ENCODE data around the genes ABCD3 and SLC44A3.

DNA sequence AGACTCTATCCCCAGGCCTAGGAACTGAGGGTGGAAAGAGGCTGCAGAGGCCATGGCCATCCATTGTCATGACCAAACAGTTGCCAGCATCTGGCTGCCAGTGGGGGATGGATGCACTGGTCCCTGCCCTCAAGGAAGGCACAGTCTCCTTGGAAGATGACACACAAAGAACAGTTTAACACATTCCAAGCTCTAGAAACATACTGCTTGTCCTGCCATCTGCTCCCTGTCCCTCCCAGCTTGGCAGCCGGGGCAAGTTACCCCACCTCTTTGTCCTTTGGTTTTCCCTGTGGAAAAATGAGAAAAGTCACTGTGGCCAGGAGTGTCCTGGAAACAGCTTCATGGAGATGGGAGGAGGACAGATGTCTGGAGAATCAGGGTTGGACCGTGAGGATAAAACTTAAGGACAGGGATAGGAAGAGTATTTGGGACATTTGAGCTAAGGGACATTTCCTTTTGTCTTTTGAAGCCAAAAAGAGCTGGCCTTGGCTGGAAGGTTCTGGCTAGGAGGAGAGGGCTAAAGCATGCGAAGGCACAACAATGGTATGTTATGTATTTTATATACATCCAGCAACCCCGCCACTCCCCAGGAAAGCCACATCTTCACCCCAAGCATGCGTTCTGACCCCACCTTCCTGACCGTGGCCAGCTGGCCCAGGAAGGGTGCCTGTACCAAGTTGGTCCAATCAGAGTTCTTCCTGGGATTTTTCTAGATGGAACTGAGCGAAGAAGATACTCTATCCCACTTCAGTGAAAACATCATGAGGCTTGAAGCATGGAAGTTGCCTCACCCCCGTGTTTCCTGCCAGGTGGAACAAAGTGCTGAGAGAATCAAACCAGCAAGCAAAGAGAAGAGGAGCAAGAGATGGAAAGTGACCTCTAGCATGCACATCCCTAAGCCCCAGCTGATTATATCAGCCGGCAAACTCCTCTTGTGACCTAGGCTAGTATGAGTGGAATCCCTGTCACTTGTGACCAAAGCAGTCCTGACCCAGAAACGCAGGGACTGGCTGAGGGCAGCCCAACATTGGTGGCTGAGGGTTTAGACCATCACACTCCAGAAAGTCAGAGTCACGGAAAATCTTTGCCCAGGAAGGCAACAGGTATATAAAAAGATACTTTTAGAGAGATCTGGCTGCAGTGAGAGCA, 82.8 kb downstream of the BCAR3 start:
- PRO-cap: no peak

DNA sequence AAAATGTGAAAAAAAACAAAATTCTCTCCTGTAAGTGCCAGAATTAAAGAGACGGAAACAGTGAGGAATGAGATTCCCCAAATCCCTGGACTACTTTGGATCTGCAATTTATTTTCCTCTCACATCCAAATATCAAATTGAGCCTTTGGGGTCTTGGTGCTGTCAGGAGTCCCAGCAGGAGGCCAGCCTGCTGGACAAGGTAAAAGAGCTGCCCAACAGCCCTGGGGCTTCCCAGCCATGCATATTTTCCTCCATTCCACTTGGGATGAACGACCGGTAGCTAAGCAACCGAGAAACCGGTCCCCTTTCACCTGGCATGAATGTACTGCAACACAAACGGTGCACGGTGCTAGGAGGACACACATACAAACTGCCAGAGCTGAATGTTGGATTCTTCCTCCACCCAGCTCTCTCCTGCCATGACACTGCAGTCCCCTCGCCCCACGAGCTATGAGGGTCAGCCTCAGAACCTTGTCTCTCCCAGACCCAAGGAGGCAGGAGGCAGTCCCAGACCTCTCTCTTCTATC, 42.7 kb downstream of the BCAR3 start:
- PRO-cap: no peak

GRCh38 chr1:93654639-93655296, 26.9 kb downstream of the BCAR3 start:
- PRO-cap: no peak

DNA sequence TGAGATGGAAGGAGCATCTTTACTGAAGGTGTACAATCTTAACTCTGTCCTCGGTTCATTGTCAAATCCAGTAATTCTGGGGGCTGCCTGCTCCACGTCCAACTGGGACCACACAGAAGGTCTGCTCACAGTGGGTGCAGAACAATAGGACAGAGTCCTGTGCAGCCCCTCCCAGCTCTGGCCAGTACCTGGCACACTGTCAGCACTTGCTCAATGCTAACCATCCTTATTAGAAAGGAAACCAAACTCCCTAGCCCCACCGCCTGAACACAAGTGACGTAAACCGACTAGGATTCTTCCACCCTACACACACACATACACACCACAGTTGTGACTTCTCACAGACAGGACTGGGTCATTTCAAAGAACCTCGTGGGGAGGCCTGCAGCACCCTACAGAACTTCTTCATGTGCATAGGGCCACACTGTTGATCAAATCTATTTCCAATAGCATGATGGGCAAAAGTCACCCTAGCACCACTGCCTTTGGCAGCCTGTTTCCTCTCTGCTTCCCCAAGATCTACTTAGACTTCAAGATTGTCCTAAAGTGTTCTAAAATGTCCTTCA, 5.1 kb downstream of the BCAR3 start:
- PRO-cap: no peak

DNA sequence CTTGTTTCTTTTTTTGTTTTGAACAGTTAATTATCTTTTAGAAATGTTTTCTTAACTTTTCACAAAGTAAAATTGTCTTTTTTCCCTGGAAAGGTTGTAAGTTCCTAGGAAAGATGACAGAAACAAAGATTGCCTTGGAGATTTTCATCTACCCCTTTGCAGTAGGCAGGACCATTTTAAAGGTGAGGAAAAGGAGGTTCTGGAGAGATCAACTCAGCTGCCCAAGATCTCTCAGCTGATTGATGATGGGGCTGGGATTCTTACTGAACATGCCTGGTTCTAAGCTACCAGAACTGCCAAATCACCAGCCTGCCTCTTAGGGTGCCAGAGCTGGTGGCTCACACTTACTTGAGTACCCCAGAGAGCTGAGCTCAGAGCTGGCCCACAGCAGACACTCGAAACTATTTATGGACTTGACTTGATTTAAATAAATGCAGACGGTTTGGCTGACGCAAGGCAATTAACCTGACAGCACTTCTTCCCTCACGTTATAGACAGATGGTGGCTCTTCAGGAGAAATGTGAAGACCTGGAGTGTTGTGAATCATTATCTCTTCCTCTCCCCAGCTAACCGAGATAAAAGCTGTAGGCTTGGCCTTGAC, 33.7 kb upstream of the BCAR3 start:
- PRO-cap: no peak

DNA sequence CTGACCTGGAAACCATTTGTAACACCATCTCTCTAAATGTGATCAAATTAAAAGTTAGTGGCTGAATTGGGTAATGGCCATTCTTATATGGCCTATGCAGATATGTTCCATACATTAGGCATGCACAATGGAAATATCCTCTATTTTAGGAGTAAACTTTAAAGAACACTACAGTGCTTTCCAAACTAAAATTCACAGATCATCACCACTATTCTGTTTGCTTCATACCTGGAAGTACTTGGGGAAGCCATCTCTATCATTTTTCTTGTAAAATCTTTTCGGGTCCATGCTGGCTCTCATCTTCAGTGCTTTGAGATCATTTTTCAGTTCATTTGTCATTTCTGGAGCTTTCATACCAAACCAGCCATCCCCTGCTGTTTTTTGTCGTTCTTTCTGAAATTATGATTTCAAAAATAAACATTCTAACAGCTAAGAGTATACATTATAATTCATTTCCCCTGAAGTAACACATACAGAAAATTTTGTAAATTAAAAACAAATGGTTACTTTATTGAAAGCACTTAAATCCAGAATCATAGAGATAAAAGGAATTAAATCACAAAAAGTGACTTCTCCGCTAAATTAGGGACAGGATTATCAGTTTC, 7.1 kb downstream of the DNTTIP2 start:
- PRO-cap: no peak

DNA sequence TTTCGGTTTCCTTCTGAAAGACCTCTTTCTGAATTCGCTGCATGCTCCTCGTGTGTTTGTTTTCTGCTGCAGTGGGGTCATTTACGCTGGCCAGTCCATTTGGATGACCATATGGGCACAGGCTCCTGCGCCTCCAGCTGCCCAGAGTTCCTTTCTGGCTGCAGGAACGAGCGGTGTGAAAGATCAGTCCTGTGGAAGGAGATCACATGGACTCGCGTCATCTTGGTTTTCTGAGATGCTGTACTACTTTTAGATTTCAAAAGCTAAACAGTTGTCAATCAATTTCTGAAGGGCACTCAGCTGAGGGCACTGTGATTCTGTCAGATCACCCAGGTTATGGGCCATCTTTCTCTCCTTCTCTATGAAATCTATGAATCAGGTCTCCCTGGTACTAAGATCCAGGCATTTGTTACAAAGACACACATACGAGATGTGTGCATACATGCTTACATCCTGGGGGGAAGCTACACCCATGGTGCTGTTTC, 83.9 kb upstream of the GCLM start:
- PRO-cap: no peak

- PRO-cap: bidirectional peak, plus-strand start at chr1:94418473, minus-strand start at chr1:94418101
Observed at GRCh38 chr1:94417879-94418584, at the start of gene ABCD3. Gene ABCD3 (plus strand): TSS chr1:94418389.

GRCh38 chr1:94453617-94454832, 35.8 kb downstream of the ABCD3 start:
- PRO-cap: no peak

- PRO-cap: no peak
Observed at GRCh38 chr1:94478767-94479499, 60.7 kb downstream of the ABCD3 start.

GRCh38 chr1:94499338-94499648, 42.3 kb downstream of the F3 start:
- PRO-cap: no peak

GRCh38 chr1:94620460-94621149, 79.0 kb upstream of the F3 start:
- PRO-cap: no peak

DNA sequence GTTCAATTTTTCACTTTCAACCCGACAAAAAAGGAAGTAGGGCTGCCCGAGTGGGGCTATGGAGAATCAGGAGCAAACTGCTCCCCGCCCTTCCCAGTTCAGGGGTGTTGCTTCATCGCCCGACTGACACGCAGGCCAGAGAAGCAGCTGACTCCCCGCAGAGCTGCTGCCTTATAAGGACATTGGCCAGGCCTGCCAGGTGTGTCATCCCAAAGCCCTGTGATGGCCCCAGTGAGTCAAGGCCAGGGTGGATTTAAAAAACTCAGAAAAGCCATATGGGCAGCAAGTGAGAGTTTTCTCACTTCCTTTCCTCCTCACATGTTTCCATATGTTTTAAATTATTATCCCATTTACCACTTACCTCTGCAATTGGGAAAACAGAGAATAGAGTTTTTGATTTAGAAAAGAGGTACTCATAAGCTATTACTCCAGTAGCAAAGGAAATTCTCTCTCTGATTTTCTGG, 106.4 kb upstream of the SLC44A3 start:
- PRO-cap: no peak

DNA sequence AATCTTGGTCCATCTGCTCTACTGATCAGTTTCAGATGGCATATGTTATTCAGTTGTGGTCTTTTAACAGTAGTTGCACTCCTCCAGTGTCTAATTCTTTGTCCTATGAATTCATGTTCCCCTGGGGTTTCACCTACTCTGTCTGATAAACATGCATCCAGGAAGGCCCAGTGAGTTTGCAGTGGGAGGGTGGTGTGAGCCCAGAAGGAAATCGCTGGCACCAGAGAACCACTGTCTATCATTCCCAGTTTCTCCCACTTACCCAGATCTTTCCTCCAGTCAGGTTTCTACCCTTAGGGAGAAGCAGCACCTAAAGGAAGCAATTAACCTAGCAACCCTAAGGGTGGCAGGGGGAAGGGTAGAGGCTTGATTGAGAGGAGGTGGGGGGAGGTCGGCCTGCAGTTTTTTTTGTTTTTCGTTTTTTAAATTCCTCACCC, 932 bp upstream of the SLC44A3 start:
- PRO-cap: no peak

DNA sequence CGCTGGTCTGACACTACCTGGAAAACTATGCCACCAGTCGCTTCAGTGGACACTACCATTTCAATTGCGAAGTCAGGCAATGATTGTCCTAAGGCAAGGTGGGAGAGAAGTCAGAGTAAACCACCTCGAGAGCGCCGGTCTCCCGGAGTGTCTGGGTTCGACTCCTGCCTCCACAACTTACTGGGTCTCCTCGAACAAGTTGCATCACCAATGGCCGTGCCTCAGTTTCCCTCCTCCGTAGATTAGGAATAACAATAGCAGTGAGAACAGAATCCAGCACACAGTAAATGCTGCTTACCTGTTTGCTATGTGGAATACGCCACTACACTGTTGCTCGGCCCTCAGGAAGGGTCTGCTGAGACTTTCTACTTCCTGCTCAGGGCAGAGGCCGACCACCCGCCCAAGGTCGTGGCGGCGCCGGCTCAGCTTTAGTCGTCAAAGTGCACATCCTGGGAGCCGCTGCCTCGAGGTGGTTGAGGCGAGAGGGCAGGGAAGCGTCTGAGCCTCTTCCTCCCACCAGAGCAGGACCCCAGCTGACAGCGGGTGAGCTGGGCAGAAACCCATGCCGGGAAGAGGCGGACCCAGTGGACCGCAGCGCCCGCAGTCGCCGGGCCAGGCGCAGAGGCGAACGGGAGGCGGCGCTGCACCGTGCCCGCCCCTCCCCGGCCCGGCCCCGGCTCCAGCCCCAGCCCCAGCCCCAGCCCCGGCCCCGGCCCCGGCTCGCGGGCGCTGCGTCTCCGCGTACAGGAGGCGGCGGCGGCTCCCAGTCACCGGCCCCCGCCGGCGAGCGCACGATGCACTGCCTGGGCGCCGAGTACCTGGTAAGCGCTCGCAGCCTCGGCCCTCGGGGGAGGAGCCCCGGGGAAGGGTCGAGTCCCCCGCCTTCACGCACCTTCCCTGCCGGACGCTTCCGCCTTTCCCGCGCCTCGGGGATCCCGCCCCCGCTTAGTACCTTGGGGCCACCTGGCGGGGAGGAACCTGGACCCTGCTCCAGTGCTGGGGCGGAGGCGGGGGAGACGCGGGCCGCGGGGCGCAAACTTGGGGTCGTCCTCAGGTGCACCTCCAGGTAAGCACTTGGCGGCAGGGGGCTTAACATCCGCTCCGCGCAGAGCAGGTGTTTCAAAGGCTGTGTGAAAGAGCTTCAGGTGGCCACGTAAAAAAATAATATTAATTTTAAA, at the start of gene SLC44A3:
TSS of gene SLC44A3 (plus strand) at position 700 of the 1,178 bp plus-strand sequence.
- PRO-cap: no peak

GRCh38 chr1:94922445-94923469, 4.2 kb downstream of the CNN3 start:
- PRO-cap: no peak

- PRO-cap: no peak
Observed at GRCh38 chr1:94929085-94929800, 2.3 kb upstream of the CNN3 start.

GRCh38 chr1:94962418-94963215, 35.7 kb upstream of the CNN3 start:
- PRO-cap: bidirectional peak, plus-strand start at chr1:94963073, minus-strand start at chr1:94963006

GRCh38 chr1:95073136-95073439, 337 bp upstream of the ALG14 start:
- PRO-cap: no peak

DNA sequence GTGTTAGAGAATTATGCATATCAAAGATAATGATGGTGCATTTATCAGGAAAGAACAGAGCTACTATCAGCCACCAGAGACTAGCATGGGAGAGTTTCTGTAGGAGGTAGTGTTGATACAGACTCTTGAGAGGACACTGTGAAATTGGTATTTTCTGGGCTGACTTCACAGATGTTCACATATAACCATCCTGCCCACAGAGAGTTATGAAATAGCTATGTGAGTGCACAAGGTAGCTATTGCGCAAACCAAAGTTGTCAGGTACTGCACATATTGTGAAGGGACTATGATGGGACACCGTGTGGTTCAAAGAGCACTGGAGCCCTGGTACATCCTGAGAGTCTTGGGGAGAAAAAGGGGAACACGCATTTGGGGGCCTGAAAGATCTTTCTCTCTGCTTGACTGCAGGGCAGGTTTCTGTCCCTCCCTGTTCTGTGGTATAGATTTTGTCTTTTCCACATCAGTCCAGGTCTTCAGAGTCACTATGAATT, 1.4 kb upstream of the TLCD4 start:
- PRO-cap: no peak